HT1080 (cell line): ENCODE measurements around the genes HSBP1, SLC38A8 and MEAK7.

DNA sequence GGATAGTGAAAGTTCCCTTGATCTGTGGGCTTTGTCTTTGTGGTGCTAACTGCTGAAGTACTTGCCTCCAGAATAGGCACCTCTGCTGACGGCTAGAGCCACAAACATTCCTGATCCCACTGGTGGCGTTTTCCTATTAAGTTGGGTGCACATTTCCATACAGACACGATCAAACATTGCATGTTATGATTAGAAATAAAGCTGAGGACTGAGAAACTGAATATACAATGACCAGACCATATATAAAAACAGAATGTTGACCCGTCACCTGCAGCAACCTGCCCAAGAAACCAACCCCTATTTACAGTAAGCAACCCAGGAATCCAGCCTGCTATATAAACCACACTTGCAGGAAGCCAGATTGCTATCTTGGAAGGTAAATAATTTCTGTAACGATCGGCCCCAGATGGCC lies 31.7 kb downstream of the MPHOSPH6 start:
RAMPAGE:
- cytosol, long total RNA, result no peak
- long total RNA, result no peak
- nucleus, long total RNA, result no peak

RAMPAGE:
- cytosol, long total RNA, result no peak
- long total RNA, result no peak
- nucleus, long total RNA, result no peak
Measured at GRCh38 chr16:82152585-82152865, 17.5 kb downstream of the MPHOSPH6 start.

RAMPAGE:
- cytosol, long total RNA, result no peak
- long total RNA, result no peak
- nucleus, long total RNA, result no peak
Measured at GRCh38 chr16:82995886-82996545, 369.2 kb downstream of the CDH13 start.

DNA sequence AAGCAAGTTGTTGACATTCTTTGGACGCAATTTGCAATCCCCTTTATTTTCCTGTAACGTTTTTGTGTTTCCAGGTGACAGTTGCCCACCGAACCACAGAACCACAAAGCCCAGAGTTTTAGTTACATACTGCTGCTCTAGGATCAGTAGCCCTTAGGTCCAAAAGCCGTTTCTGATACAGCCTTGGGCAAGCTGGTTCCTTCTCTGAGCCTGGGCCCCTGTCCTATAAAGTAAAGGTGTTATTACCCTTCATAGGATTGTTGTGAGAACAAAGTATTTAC lies 461.5 kb downstream of the CDH13 start:
RAMPAGE:
- cytosol, long total RNA, result no peak
- long total RNA, result no peak
- nucleus, long total RNA, result no peak

RAMPAGE:
- cytosol, long total RNA, result no peak
- long total RNA, result no peak
- nucleus, long total RNA, result no peak
Measured at GRCh38 chr16:83288883-83289233, 518.9 kb upstream of the HSBP1 start.

RAMPAGE:
- cytosol, long total RNA, result no peak
- long total RNA, result no peak
- nucleus, long total RNA, result no peak
Measured at GRCh38 chr16:83713672-83713977, 94.2 kb upstream of the HSBP1 start.

DNA sequence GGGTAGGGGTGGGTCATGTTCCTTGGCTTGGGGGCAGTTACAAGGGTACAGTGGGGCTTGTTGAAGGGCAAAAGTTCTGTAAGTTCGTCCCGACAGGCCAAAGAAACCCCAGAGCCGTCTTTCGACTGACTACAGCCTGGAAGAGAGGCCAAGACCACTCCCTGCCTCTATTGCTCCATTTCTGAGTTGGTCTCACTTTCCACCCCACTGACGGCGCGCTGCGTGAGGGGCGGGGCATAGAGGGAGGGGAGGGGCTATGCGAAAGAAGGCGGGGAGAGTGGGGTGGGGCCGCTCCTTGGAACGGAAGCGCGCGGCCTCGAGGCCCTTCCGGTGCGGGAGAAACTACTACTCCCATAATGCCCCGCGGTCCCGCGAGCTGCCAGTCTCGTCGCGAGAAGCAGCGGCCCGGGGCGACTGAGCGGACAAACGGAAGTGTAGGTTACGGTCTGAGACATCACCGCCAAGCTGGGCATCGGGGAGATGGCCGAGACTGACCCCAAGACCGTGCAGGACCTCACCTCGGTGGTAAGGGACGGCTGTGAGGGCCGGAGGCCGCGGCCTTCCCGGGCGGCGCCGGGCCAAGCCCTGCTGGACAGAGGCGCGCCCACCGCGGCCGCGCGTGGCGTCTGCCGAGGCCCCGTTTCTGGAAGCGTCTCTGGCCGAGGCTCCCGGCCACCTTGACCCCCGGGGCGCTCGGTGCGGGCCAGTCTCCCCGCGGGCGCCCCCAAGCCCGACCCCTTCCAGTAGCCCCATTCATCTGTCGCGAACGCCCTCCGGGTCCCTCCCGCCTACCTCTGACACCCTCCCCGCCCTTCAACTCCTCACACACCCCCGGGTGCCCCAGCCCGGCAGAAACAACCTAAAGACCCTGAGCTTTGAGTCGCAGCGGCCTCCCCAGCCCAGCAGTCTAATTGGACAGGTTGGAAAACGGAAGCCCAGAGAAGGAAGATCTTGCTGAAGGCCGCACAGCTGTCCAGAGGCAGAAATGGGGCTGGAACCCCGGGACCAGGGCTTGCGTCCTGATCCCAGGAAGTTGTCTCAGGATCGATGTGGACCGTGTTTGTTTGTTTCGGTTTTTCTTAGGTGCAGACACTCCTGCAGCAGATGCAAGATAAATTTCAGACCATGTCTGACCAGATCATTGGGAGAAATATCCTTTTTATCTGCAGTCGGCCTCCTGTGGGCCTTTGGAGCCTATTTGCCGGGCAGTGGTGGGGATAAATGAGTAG lies at the start of gene HSBP1:
HSBP1 (plus strand) TSS at position 382 of the 1,229 bp plus-strand sequence.
RAMPAGE:
- cytosol, long total RNA, result start-site peak on the plus strand centred at position 420 of the sequence, 98 bp wide, 4,497 and 6,727 reads in 2 replicates
- long total RNA, result start-site peak on the plus strand centred at position 429 of the sequence, 79 bp wide, 1,965 reads
- nucleus, long total RNA, result start-site peak on the plus strand centred at position 422 of the sequence, 45 bp wide, 498 and 263 reads in 2 replicates

DNA sequence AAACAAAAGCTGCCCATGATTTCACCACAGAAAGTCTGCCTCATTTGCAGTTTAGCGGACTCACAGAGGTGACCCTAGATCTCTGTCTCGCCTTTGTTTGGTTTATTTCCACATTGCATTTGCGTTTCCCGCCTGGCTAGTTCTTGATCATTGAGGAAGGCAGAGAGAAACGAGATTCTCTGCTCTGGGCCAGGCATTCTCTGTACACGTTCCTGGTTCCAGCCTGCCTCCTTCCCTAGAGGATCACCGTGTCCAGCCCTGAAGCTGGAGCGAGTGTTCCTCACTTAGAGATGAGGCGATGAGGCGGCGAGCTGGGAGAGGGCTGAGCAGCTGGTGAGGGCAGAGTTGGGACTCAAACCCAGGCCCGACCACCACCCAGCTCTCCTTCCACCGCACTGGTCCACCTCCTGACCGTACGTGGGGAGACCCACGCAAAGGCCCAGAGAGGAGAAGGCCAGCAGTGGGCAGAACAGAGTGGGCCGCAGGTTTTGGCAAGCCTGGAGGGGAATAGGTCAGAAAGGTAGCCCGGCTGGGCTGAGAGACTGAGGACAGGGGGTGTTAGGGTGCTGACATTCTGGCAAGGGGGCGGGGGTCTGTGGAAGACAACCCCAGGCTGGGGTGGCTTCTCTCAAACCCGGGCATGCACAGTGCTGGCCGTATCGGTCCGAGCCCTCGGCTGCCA lies 24.6 kb downstream of the MLYCD start:
RAMPAGE:
- cytosol, long total RNA, result no peak
- long total RNA, result no peak
- nucleus, long total RNA, result no peak

DNA sequence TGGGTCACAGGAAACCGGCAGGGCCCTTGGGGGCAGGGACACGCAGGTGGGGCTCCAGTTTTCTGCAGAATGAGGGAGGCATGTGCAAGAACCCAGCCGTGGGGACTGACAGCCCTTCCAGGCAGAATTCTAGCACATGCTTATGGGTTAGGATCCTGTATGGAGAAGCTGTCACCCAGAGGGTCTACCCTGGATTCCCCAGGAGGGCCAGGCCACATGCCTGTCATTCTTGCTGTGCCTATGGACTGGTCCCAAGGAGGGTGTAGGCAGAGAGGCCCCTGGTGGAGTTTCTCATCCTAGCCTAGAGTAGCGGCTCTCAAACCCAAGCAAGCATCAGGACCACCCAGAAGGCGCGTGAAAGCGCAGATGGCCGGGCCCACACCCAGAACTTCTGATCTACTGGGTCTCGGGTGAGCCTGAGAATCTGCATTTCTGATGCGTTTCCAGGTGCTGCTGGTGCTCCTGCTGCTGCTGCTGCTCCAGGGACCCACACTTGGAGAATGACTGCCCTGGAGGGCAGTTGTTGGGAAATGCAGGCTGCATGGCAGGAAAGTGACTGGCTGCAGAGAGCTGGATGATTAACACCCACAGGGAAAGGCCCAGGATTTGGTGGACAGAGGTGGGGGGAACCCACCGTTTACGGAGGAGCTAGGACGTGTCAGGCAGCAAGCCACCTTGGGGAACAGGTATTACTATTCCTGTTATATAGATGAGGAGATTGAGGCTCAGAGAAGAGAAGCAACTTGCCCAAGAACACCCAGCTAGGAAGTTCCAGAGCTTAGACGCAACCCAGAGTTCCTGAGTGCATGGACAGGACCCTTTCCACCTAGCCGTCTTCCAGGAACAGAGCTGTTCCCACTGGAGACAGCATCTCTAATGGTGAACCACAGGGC lies 9.4 kb upstream of the OSGIN1 start:
RAMPAGE:
- cytosol, long total RNA, result no peak
- long total RNA, result no peak
- nucleus, long total RNA, result no peak

RAMPAGE:
- cytosol, long total RNA, result no peak
- long total RNA, result no peak
- nucleus, long total RNA, result no peak
Measured at GRCh38 chr16:83947688-83948334, 5.2 kb upstream of the OSGIN1 start.

DNA sequence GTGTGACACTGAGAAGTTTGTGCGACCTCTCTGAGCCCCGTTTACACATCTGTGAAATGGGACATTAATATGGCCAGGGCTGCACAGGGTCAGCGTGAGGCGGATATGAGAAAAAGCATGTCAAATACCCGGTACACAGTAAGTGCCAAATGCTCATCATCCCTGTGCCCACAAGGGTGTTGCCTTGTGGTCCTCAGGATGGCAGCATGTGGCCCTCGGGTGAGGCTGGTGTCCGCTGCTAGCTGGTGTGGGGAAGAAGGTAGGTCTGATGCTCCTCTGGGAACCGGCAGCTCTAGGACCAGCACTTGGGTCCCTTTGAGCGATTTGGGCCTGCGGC lies 3.5 kb downstream of the OSGIN1 start:
RAMPAGE:
- cytosol, long total RNA, result no peak
- long total RNA, result no peak
- nucleus, long total RNA, result no peak

RAMPAGE:
- cytosol, long total RNA, result no peak
- long total RNA, result no peak
- nucleus, long total RNA, result no peak
Measured at GRCh38 chr16:84011015-84011255, 31.7 kb downstream of the SLC38A8 start.

RAMPAGE:
- cytosol, long total RNA, result no peak
- long total RNA, result no peak
- nucleus, long total RNA, result no peak
Measured at GRCh38 chr16:84042780-84043038, at the start of gene SLC38A8. SLC38A8 (minus strand) TSS chr16:84042795.

DNA sequence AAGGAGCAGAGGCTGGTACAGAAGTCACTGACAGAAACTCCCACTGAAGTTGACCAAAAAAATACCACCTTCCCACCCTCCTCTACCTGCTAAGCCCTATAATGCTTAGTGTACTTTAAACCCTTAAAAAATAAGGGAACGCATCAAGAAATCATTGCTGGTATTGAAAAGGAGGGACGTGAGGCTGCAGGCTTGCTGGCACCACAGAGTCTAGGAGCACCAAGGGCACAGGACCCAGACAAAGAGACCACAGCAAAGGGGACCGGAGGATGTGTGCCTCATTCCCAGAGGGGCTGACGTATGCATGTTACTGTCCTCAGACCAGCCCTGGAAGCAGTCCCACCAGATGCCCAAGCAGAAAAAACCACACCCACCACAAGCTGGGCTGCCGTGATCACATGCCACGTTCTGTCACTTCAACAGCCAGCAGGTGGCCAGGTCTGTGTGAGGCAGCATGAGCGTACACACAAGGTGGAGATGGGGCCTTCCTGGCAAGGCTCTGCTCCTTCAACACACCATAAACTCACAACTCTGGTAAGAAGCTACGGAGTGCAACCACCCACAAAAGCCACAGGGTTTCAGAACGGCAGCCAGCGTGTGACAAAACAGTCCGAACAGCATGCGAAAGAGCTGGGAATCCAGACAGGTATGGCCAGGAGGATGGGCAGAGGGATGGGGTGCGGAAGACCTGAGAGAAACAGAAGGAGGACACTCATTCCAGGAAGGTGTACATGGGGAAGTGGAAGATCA lies 28.1 kb downstream of the MBTPS1 start:
RAMPAGE:
- cytosol, long total RNA, result no peak
- long total RNA, result no peak
- nucleus, long total RNA, result no peak

RAMPAGE:
- cytosol, long total RNA, result no peak
- long total RNA, result no peak
- nucleus, long total RNA, result no peak
Measured at GRCh38 chr16:84104838-84105037, 12.0 kb downstream of the MBTPS1 start.

GRCh38 chr16:84175669-84176498 lies 11.0 kb downstream of the TAF1C start:
RAMPAGE:
- cytosol, long total RNA, result no peak
- long total RNA, result no peak
- nucleus, long total RNA, result no peak

DNA sequence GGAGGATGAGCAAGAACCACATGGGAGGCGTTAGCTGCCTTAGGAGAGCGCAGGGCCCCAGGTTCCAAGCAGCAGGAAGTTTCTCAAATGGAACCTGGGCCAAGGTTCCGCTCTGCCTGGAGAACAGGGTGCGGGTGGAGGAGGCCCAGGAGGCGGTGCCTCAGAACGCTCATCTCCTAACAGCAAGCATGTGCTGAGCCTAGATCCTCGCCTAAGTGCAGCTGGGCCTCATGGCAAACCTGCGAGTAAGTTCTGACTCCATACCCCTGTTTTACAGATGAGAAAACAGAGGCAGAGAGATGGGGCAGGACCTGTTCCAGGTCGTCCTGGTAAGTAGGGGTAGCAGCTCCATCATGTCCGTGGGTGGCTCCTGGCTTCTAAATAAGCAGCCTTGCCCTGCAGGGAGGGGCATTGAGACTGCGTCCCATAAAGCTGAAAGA lies 2.4 kb upstream of the WFDC1 start:
RAMPAGE:
- cytosol, long total RNA, result no peak
- long total RNA, result no peak
- nucleus, long total RNA, result no peak

GRCh38 chr16:84503923-84505019 lies at the start of gene MEAK7:
MEAK7 (minus strand) TSS chr16:84504659.
RAMPAGE:
- cytosol, long total RNA, result no peak
- long total RNA, result start-site peak on the minus strand at chr16:84504608-84504667, 71 reads
- nucleus, long total RNA, result no peak

DNA sequence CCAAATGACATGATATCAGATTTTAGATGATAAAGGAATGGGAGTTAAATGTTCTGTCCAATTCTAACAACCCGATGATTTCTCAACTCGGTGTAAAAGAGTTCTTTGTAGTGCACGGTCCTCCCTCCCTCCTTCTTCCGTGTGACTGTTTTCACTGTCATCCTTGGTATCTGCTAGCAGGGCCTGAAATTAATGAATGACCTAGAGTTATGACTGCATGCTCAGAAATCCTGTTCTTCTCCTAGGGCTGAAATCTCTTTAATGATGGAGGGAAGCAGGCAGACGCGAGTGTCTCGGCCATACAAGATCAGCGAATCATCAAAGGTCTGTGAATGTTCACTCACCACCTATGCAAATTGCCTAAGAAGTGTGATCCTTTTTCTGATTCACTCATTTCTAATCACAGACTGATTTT lies 2.3 kb downstream of the KLHL36 start:
RAMPAGE:
- cytosol, long total RNA, result no peak
- long total RNA, result no peak
- nucleus, long total RNA, result no peak

DNA sequence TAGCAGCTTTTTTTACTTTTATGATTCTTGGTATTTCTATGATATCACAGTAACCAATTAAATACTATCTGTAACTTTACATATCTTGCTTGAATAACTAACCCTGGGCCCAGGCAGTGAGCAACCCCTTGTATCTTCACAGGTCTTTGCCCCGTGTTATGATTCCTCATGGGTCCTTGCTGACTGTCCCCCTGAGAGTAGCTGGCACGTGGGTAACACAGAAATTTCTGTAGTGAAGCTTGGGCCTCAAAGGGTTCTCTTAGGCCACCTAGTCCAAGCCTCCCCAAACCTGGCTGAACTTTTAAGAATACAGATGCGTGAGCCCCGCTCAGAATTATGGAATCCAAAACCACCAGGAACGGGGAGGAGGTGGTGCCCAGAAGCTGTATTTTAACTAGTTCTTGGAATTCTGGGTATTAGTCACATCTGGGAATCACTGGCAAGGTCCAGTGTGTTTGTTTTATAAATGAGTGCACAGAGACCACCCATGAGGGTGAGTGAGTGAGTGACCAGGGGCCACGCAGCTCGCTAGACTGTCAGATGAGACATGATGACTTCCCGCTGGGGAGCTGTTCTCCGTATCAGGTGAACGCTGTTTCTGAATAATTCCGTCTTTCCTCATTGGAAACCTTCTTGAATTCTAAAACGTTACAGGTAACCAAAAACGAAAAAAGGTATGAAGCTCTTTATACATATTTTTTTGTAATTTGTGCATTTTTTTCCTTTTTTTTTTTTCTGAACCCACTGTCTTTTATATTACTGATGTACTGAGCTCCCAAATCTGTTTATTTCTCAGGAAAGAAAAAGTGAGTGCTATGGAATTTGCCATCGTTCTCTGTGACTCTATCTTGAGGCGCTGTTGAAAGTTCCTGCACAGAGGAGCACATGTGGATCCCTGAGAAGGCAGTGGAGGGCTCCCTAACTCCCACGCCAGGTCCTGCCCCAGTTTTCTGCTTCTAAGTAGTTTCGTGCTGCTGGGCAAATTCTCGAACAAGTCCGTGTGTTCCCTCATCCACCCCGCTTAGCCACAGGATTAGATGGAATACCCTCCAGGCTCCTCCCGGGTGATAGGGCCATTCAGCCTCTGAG lies 14.3 kb downstream of the KLHL36 start:
RAMPAGE:
- cytosol, long total RNA, result no peak
- long total RNA, result no peak
- nucleus, long total RNA, result no peak